MCF 10A (cell line): ENCODE data around the genes FOXK1 and RADIL.

DNA sequence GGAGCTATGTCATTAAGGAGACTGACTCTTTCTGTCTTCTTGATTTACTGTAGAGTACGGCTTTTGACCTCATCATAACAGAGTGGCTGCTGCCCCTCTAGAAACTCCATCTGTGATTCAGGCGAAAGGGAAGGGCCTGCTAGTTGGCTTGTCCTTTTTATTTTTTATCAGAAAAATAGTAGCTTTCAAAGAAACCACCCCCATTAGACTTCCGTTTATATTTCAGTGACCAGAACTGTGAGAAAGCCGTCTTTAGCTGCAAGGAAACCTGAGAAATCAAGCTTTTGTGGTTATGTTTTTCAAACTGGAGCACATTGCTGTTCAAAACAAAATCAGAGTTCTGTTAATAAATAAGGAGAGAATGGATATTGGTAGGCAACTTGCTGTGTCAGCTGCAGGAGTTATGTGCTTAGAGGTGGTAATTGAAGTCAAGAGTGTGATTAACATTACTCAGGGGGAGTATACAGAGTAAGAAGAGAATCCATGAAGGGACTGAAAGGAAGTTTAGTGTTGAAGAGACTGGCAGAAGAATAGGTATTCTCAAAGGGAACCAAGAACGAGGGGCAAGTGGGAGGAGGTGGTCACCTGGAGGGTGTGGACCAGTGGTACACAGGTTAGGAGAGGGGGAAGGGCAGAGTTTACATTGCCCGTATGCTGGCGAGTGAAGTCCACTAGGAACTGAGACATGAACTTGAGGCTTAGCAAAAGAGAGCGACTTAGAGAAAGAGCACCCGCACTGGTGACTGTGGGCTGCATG is 79.8 kb downstream of the SDK1 start:
- PRO-cap, result no peak
- RRBS, result no CpG with 5 or more reads among the region's 9 CpGs

GRCh38 chr7:3700789-3701269 is 399.8 kb downstream of the SDK1 start:
- PRO-cap, result no peak
- RRBS, result no CpG with 5 or more reads among the region's 9 CpGs

DNA sequence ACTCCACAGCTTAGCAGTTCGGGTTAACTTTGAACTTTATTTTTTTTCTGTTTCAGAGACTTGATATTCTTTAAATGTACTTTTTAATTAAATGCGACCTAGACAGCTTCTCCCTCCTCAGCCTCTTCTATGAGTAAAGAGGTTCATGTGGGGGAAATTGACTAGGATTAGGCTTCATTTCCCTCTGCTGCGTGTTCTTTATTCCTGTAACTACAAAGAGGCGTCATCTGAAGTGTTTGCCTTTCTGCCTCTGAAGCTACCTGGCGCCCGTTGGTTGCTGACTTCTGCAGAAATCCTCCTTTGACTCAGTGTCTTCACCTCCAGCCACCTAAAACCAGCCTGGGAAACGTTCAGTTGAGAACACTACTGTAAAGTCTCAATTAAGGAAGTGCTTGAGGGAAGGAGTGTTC is 642.6 kb downstream of the SDK1 start:
- PRO-cap, result no peak
- RRBS, result no CpG with 5 or more reads among the region's 7 CpGs

DNA sequence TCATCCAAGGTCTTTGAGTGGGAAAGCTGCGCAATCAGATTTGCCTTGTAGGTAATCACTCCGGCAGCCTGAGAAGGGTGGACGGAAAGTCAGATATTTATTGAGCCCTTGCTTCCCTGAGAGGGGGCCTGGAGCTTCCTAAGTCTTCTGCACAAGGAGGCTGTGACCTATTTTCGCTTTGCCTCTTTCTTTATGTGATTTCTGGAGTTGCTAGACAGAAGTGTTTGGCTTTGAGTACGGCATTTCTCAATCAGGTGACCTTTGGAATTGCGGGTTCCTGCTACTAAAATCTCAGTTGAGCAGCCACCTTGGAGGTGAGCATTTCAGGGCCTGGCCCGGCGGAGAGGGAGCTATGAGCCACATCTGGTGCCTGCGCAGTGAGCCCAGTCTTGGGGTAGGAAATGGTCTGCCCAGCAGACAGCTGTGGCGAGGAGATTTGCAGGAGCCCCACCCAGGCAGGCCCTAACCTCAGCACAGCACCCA is 548.0 kb upstream of the FOXK1 start:
- PRO-cap, result no peak
- RRBS, result no CpG with 5 or more reads among the region's 10 CpGs

DNA sequence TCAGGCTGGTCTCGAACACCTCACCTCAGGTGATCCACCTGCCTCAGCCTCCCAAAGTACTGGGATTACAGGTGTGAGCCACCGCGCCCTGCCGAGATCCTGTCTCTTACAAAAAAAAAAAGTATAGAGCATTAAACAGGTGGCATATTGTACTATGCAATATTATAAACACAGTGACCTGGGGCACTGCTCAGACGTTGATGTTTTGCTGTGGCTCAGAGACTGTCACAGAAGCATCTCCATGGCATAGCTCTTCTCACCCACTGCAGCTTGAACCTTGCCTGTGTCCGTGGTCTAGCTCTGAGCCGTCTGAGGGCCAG is 443.4 kb upstream of the FOXK1 start:
- PRO-cap, result no peak
- RRBS, result no CpG with 5 or more reads among the region's 7 CpGs

- PRO-cap, result no peak
- RRBS, result no CpG with 5 or more reads among the region's 17 CpGs
These were observed 414.4 kb upstream of the FOXK1 start for GRCh38 chr7:4267608-4268169.

DNA sequence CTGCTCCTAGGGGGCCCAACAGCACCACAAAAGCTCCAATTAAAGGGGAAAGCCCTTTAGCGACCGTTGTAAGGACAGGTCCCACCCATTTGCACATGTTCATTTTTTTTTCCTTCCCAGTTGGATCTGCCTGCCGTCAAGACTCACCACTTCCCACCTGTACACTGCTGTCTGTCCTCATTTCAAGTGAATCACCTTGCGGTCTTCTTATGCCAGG is 147.4 kb upstream of the FOXK1 start:
- PRO-cap, result no peak
- RRBS, result no CpG with 5 or more reads among the region's 4 CpGs

DNA sequence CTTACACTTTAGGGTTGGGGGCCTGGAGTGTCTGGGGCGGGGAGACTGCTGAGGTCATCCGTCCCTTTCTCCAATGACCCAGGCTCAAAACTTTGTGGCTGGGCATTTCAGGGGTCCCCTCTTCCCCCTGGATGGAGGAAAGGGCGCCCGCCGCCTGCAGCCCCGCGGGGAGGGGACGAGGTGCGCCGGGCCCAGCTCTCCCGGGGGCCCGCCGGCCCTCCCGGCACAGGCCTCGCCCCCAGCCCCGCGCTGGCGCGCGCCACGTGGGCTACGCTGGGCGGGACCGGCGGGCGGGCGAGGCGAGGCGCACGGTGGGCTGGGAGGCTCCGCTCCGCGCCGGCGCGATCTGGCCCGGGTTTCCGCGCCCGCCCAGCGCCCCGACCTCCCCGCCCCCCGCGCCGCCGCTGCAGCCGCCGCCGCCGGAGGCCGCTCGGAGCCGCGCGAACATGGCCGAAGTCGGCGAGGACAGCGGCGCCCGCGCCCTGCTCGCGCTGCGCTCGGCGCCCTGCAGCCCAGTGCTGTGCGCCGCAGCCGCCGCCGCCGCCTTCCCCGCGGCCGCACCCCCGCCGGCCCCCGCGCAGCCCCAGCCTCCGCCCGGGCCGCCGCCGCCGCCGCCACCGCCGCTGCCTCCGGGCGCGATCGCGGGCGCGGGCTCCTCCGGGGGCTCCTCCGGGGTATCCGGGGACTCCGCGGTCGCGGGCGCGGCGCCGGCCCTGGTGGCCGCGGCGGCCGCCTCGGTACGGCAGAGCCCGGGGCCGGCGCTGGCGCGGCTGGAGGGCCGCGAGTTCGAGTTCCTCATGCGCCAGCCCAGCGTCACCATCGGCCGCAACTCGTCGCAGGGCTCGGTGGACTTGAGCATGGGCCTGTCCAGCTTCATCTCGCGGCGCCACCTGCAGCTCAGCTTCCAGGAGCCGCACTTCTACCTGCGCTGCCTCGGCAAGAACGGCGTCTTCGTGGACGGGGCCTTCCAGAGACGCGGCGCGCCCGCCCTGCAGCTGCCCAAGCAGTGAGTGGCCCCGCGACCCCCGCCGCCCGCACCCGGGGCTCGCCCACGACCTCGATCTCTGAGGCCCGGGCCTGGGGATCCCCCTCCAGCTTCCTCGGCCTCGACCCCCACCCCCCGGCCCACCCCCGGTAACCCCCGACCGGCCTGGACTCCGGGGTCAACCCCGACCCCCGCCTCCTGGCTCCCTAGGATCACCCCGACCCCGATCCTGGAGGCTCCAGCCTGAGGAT is at the start of gene FOXK1:
Gene FOXK1, plus strand, starts transcription at position 433 of the 1,236 bp plus-strand sequence.
- PRO-cap, result bidirectional peak, plus-strand start at position 409 of the sequence, minus-strand start at position 236 of the sequence; bidirectional peak, plus-strand start at position 916 of the sequence, minus-strand start at position 827 of the sequence
- RRBS, result 1% methylated on average over 41 of the region's 165 CpGs

DNA sequence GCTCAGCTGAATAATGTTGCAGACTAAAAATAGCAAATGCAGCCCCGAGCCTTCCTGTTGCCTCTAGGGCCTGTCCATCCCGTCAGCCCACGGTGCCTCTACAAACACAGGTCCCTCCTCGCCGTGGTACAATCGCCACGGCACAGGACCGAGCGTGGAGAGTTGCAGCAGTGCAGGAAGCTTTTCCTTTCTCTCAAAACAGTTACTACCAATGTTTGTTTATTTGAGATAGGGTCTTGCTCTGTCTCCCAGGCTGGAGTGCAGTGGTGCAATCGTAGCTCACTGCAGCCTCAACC is 41.3 kb downstream of the FOXK1 start:
- PRO-cap, result no peak
- RRBS, result no CpG with 5 or more reads among the region's 10 CpGs

GRCh38 chr7:4734734-4735338 is 40.6 kb upstream of the AP5Z1 start:
- PRO-cap, result no peak
- RRBS, result 93% methylated on average over 1 of the region's 20 CpGs

DNA sequence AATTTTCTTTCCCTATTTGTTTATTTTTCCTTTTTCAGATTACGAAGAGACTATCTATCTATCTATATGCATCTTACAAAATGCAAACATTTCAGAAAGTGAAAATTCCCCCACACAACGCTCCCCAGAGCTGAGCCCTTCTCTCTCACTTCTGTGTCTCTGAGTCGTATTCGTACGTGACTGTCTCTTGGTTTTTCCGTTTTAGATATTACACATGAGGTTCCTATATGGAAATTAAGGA is 27.4 kb upstream of the AP5Z1 start:
- PRO-cap, result no peak
- RRBS, result no CpG with 5 or more reads among the region's 6 CpGs

DNA sequence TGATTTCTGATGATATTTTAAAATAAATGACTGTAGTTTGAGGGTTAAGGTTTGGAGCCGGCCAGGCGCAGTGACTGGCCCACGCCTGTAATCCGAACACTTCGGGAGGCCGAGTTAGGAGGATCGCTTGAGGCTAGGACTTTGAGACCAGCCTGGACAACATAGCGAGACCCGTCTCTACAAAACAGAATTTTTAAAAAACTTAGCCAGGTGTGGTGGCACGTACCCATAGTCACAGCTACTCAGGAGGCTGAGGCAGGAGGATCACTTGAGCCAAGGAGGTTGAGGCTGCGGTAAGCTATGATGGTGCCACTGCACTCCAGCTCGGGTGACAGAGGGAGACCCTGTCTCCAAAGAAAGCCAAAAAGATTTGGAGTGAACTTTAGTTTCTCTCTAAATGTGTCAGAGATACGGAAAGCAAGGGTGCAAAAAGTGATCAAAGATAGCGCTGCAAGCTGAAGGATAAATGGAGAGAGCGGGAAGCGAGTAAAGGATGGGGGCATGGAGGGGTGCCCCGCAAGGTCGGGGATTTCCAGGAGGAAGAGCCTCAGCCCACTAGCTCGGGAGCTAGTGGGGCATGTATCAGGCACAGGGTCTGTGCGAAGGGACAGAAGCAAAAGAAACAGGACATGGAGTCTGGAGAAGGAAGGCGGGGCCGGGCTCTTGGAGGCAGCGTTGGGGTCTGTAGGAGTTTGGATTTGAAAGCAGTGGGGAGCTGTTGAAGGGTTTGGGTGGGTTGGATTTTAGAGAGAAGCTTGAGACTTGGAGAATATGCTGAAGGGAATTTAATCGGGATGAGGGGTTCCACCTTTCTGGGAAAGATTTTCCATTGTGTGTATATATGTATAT is 2.7 kb downstream of the AP5Z1 start:
- PRO-cap, result no peak
- RRBS, result no CpG with 5 or more reads among the region's 24 CpGs

GRCh38 chr7:4782690-4783553 is 7.5 kb downstream of the AP5Z1 start:
- PRO-cap, result no peak
- RRBS, result 82% methylated on average over 8 of the region's 37 CpGs

GRCh38 chr7:4819361-4819932 is 42.4 kb downstream of the PAPOLB start:
- PRO-cap, result no peak
- RRBS, result 69% methylated on average over 11 of the region's 27 CpGs

GRCh38 chr7:4824336-4824943 is 37.4 kb downstream of the PAPOLB start:
- PRO-cap, result no peak
- RRBS, result 59% methylated on average over 8 of the region's 17 CpGs

- PRO-cap, result no peak
- RRBS, result no CpG with 5 or more reads among the region's 3 CpGs
These were observed 1.8 kb downstream of the RADIL start for GRCh38 chr7:4881876-4882044.

DNA sequence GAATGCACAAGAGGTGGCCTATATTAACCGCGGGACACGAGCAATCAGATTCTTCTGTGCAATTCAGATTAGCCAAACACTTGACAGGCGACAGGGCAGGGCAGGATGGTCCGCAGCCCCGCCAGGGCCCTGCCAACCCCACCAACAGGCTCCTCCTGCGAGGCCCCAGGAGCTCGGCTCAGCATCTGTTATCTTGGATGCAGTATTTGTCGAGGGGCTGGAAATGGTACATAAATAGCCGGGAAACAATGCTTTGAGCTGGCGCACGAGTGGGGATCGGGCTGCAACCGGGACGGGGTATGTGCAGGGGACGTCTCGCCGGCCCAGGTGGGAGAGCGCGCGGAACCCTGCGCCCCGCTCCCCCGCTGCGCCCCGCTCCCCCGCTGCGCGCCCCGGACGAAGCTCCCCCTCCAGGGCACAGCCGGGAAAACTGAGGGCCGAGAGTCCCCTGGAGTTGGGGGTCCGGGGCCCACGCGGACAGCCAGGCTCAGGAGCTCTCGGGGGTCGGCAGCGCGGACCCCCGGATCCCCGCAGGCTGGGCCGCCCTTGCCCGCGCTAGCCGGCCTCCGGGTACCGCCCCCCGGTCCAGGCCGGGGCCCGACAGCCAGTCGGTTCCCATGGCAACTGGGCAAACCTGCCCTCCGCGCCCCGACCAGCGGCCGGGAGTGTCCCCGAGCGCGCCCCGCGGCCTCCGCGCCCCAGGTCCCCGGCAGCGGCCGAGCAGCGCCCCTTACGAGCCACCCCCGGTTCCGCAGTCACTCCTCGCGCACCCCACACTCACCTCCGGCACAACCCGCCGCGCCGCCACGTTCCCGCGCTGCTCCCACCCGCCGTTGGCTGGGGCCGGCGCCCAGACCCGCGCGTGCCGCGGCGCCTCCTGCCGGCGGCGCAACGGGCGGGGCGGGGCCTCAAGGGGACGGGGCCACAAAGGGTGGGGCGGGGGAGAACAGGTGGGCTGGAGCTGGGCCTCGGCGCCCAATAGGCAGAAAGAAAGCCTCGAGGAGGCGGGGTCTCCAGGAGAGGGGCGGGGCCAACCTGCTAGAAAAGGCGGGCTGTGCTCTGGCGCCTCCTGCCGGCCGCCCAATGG is at the start of gene RADIL:
Gene RADIL, minus strand, starts transcription at position 902 of the 1,087 bp plus-strand sequence.
- PRO-cap, result no peak
- RRBS, result 61% methylated on average over 65 of the region's 108 CpGs

DNA sequence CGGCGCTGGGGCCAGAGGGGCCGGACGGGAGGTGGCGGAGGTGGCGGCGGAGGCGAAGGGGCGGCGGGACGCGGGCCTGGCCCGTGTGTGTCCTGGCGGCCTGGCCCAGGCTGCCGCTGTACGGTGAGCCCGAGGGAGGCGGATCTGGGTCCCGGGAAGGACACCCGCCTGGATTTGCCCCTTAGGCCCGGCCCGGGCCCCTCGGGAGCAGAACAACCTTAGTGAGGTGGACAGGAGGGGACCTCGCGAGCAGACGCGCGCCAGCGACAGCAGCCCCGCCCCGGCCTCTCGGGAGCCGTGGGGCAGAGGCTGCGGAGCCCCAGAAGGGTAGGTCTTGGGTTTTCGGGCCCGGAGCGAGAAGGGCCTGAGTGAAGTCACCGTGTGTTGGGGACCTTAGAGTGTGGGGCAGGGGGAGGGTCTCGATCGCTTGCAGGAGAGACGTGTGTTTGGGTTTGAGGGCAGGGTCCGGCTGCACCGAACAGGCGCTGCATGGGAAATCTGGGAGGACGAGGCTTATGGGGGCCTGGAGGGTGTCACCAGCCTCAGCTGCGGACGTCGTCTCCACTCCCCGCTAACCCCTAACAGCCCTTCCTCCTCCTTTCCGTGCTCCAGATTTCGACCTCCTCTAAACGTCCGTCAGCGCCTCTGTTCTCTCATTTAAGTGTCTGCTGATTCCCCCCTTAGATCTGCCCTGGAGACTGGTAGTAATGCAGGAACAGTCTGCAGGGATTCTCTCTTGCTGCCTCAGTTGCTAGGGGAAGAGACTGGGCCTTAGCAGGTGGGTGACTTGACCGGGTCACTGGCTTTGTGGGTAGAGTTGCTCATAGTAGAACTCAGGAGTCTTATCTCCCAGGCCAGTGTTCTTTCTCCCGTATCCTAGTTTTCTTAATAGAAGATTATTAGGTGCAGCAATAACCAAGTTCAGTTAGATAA is 676 bp downstream of the RBAK start:
- PRO-cap, result bidirectional peak, plus-strand start at position 218 of the sequence, minus-strand start at position 223 of the sequence; bidirectional peak, plus-strand start at position 305 of the sequence, minus-strand start at position 244 of the sequence
- RRBS, result no CpG with 5 or more reads among the region's 56 CpGs

- PRO-cap, result no peak
- RRBS, result no CpG with 5 or more reads among the region's 9 CpGs
These were observed 13.0 kb downstream of the WIPI2 start for GRCh38 chr7:5203072-5203464.

DNA sequence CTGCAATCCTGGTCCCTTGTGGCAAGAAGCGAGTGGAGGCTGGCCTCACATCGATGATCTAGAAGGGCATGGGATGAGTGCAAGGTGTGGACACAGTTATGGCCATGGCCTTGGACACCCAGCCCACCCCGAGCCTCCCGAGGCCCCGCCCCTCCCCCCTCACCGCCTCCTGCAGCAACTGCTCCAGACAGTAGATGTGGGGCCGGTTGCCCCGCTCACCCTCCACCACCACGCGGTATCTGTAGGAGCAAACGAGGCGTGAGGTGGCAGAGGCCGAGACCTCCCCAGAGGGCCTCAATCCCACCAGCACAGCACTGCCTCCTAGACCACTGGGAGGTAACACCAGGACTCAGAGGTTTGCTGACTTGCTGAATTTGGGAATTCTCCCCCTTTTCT is 37.6 kb downstream of the SLC29A4 start:
- PRO-cap, result no peak
- RRBS, result no CpG with 5 or more reads among the region's 13 CpGs